Cytotoxic T cell (primary cell): ENCODE data around the gene ITGB1.

GRCh38 chr10:32957985-32959038 is at the start of gene ITGB1:
TSS of gene ITGB1 (minus strand) at chr10:32958230.
- PRO-cap, 2 experiments, result peak in 2 of 2 experiments; most common plus-strand start chr10:32958326 (in 1); most common minus-strand start chr10:32958220 (in 2)

- PRO-cap, 2 experiments, result no peak in any of the 2 experiments
These were observed 1.1 kb upstream of the ITGB1 start for GRCh38 chr10:32959039-32959646.

DNA sequence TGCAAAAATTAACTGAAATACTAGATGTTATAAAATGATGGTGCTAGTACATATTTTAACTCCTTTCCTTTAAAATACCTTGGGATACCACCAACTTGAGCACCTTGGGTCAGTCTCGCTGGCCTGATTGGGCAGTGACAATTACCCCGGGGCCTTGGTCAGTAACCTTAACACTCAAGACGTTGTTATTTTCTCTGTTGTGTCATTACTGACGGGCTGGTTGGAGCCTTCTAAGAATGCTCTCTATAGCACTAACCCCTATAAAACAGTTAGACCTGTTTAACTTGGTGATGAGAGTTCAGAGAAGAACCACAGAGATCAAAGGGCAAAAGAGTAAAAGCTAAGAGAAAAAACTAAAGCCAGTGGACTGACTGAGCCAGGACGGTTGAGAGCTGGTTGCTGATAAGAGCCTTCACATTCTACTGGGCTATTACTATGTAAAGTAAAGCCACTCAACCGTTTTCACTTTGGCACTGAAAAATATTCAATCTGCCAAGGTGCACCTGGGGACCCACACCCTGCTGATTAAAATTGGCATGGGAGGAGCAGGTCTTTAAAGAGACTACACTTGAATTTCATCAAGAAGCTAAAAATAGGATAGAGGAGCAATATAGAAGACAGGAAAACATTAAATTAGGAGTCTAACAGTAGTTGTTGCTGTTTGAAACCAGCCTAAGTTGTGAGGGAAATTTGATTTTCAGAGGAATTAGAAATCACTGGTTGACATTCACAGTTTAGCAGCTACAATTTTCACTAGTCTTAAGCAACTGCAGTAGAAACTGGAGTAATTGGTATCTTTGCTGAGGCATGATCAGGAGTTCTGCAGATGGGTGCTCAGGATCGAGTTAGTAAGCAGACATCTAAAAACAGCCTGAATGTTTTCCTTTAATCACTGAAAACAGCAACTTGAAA is 13.7 kb upstream of the ITGB1 start:
- PRO-cap, 2 experiments, result no peak in any of the 2 experiments

DNA sequence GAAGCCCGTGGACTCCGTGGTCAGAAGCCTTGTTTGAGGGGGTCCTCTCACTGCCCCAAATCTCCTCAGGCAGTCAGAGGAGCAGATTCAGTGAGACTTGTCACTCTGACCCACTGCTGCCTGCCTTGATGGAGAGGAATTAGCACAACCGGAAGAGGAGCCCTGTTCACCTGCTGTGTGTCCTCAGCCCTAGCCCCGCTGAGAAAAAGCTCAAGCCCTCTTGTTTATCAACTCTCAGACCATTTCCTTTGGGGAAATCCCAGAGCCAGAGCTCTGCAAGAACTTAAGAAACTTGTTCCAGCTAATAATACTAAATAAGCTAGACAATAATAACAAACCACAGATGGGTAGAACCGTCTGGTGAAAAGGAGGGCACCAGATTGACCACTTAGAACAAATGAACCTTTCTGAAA is 37.7 kb upstream of the ITGB1 start:
- PRO-cap, 2 experiments, result no peak in any of the 2 experiments

GRCh38 chr10:33032778-33032999 is 74.7 kb upstream of the ITGB1 start:
- PRO-cap, 2 experiments, result no peak in any of the 2 experiments

DNA sequence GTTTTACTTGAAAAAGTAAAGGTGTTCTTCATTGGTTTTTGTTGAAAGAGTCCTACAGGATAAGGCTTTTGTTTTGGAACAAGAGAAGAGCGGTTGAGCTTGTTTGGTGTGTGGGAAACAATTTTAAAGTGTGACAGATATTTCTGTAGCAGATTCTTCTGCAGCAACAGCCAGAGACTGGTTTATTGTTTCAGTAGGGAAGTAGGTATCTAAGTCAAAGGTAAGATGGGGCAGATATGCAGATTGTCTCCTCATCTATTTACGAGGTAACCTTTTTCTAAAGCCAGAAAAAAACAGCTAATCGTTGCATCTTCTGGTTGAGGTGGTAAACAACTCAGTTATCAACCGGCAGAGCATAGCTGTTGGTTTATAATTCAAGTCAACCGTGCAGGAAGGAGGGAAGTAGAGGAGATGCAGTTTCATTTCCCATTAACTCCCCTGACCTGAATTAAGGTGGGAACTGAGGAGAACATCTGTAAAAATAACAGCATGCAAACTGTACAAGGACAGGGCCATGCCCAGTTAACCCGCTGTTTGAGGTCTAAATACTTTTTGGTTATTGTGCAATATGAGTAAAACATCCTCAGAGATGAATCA is 156.4 kb upstream of the ITGB1 start:
- PRO-cap, 2 experiments, result peak in 2 of 2 experiments; most common plus-strand start position 370 of the sequence (in 2); most common minus-strand start position 179 of the sequence (in 2)

DNA sequence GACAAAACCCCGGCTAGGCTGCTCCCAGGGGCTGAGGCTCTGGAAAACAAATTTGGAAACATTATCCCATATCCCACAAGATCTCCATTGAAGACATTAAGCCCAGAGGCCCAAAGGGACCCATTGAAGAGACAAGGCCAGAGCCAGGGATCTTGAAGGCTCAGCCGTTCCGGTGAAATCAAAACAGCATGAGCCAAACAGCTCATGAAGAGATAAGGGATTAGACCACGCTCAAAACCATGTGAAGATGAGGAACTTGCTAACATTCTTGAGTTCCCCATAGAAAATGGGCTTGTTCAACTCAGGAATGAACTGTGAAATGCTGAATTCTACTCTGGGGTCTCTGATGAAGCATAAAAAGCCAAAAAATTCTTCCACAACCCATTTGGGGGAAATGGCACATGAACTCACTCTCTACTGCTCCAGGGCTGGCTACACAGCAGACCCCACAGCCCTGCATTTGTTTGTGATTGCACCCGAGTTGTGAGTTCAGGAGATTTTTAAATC is 184.4 kb upstream of the ITGB1 start:
- PRO-cap, 2 experiments, result no peak in any of the 2 experiments

GRCh38 chr10:33155666-33156211 is 178.7 kb downstream of the NRP1 start:
- PRO-cap, 2 experiments, result no peak in any of the 2 experiments

DNA sequence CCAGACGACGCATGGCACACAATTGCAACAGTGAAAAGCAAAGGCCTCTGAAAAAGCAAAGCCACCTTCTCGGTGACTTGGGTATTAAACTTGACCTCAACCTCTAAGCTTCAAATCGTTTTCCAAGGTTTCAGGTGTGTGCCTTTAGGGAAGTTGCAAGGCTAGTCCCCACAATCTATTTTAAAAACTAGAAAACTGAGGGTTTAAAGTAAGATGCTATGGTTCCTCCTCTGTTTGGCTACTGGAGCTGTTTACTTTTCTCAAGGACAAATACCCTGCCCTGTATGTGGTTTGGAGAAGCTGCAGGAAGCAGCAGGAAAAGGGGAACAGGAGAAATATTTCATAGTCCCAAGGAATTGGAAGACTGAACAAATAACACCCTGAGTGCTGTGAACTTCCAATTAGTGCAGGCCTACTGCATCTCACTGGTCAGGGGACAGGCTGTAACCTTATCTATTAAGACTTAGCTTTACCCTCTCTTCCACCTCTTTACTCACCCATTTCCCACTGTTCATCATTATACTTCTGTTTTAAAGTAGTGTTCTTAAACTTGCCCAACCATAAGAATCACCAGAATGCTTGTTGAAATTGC is 135.8 kb downstream of the NRP1 start:
- PRO-cap, 2 experiments, result no peak in any of the 2 experiments

- PRO-cap, 2 experiments, result no peak in any of the 2 experiments
These were observed 75.5 kb downstream of the NRP1 start for GRCh38 chr10:33258831-33259567.

GRCh38 chr10:33260867-33261183 is 73.6 kb downstream of the NRP1 start:
- PRO-cap, 2 experiments, result no peak in any of the 2 experiments

DNA sequence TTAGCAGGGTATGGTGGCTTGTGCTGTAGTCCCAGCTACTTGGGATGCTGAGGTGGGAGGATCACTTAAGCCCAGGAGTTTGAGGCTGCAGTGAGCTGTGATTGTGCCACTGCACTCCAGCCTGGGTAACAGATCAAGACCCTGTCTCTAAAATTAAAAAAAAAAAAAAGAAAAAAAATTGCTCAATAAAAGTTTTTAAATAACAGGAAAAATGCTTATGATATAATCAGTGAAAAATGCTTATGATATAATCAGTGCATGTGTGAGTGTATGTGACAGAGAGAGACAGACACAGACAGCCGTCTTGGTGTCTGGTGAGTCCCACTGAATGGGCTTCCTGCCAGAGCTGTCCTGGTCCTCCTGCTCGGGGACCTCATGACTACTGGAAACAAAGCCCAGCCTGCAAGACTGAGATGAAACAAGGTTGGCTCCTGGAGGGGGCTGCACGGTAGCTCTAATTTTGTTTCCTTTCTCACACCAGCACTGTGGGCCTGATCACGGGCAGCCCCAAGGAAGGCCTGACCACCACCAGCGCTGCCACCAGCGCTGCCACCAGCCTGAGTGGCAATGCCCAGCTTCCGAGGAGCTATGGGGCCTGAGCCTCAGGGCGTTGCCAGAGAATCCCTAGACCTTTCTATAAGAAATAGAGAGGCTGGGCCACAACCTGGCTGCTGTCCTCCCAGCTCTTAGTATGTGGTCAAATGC is 57.4 kb downstream of the NRP1 start:
- PRO-cap, 2 experiments, result no peak in any of the 2 experiments

- PRO-cap, 2 experiments, result no peak in any of the 2 experiments
These were observed 438.4 kb upstream of the NRP1 start for GRCh38 chr10:33772426-33773645.

DNA sequence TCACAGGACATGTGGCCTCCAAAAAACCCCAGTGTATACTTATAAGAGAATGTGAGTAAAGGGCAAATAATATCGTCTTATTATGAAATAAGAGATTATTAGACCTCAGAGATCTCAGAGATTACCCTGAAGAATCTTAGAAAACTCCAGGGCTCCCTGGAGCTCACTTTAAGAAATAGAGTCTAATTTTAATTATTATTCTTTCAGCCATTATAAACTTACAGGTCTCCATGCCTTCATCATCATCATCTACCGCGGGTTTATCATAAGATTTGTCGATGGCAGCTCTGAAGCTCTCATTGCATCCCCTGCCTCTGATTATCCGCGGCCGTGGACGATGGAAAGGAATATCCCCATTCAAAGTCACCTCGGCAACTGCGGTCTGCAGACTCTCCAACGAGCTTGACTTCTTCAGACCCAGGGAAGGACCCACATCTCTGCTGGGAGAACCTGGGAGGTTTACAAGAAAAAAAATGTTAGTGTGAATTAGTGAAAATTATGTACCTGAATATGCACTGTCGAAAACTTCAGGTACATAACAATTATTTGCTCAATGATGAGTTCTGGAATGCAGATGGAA is 484.1 kb downstream of the PARD3 start:
- PRO-cap, 2 experiments, result no peak in any of the 2 experiments

DNA sequence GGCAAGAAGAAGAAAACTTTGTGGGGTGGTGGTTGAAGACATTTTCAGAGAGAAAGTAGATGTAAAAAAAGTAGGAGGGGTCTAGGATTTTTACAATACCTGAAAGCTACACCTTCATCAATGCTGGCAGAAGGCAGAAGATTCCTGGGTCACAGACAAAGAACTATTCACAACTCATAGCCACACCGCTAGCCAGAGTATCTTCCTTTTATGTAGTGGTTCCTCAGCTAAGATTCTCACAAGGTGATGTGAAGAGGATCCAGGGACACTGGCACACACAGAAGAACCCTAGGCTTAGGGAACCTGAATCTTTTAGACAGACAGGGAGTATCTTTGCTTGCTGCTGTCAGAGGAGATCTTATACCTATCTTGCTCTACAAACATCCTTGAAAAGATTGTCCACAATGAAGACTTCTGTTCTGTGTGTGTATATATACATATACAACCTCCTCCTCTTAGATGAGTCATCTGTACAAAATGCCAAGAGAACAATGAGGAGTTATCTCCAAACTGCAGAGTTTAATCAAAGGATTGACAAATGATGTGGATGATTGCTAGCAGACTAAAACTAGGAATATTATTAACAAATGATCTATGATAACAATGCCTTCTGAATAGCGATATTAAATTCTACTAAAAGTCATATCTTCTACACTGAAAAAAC is 409.4 kb downstream of the PARD3 start:
- PRO-cap, 2 experiments, result no peak in any of the 2 experiments

- PRO-cap, 2 experiments, result no peak in any of the 2 experiments
These were observed 116.0 kb downstream of the PARD3 start for GRCh38 chr10:34699012-34699648.

- PRO-cap, 2 experiments, result no peak in any of the 2 experiments
These were observed 39.0 kb upstream of the PARD3 start for GRCh38 chr10:34854106-34854566.

GRCh38 chr10:35216419-35217136 is 89.9 kb downstream of the CREM start:
- PRO-cap, 2 experiments, result no peak in any of the 2 experiments

DNA sequence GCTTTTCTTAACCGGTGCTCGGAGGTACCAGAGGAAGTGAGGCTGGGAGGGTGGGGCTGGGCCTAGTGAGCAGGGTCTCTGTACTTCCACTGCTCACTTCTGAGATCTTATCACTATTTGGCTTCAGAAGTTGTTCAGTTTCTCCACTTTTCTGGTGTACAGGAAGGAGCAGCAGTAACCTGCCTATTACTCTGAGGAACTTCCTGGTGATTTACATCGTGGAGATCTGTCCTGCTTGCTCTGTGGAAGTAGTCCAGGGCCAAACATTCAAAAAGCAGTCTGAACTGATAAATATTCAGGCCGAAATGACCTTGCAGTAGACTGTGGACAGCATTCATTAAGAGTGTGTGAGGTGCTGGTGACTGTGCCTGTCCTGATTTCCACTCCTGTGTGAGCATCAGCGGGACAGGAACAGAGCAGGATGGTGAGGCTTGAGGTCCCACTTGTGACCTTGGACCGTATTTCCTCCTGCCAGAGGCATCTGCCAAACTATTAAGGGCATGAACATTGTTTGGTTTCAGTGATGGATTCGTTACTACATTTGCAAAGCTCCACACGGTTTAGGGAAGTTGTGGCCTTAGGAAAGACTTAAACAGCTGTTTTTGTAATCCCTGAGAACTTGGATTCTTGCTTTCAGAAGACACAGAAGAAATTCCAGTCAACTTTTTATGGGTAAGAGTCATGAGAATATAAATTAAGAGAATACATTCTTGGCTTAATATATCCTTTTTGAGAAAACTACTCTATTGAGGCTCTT is 32.7 kb downstream of the CCNY start:
- PRO-cap, 2 experiments, result no peak in any of the 2 experiments

DNA sequence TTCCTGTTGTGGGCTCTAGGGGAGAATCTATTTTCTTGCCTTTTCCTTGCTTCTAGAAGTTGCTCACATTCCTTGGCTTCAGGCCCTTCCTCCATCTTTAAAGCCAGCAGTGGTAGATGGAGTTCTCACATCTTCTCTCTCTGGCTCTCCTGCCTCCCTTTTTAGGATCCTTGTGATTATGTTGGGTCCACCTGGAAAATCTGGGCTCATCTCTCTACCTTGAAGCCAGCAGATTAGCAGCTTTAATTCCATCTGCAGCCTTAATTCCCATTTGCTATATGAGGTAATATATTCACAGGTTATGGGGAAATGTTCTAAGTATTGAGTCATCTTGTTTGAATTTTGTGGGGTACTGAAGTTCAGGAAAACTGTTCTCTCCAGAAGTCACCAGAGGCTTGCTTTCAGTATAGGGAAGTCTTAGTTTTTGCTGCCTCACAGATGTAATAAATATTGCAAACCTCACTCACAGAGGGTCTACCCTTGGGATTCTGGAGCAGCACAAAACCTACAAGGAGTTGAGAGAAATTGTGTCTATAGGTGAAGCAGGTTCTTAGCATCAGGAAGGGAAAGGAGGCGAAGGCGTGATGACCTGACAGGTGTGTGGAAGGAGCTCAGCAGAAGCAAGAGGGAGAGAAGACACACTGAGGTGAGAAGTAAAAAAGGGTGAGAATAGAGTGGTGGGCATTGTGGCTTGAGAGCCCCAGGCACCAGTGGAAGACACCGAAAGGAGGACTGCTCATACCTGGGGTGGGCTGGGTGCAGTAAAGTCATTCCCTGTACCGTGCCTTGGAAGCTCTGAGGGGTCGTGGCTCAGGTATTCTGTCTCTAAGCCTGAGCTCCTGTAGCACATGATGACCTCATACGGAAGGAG is 39.2 kb downstream of the CCNY start:
- PRO-cap, 2 experiments, result no peak in any of the 2 experiments